GM12891 (cell line): ENCODE measurements around the genes RSRP1 and TMEM50A.

GRCh38 chr1:24454868-24455206 is 39.2 kb downstream of the NIPAL3 start:
- RRBS: no CpG with 5 or more reads among the region's 8 CpGs

GRCh38 chr1:24501715-24502018 is 969 bp upstream of the RCAN3 start:
- RRBS: no CpG with 5 or more reads among the region's 9 CpGs

DNA sequence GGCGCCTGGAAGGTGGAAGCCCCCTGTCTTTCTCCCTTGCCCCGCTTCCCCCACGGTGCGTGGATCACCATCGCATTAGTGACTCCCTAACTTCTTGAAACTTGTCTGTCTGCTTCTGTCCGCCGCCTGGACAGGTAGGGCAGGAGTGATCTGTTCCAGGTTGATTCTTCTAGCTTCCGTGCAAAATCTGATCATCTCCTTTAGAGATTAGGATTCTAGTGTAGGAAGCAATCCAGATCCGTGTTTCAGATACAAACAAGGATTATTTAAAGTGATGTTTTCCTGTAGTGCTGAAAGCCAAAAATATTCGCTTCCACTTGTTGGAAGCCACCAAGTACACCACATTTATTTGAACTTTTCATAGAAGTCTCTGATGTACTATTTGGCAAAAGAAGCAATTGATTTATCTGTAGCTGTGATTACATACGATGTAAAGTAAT is 890 bp downstream of the RCAN3 start:
- RRBS: no CpG with 5 or more reads among the region's 11 CpGs

GRCh38 chr1:24558991-24559785 is 3.3 kb downstream of the NCMAP start:
- RRBS: no CpG with 5 or more reads among the region's 12 CpGs

- RRBS: no CpG with 5 or more reads among the region's 4 CpGs
Observed at GRCh38 chr1:24648660-24649043, 5.5 kb downstream of the SRRM1 start.

DNA sequence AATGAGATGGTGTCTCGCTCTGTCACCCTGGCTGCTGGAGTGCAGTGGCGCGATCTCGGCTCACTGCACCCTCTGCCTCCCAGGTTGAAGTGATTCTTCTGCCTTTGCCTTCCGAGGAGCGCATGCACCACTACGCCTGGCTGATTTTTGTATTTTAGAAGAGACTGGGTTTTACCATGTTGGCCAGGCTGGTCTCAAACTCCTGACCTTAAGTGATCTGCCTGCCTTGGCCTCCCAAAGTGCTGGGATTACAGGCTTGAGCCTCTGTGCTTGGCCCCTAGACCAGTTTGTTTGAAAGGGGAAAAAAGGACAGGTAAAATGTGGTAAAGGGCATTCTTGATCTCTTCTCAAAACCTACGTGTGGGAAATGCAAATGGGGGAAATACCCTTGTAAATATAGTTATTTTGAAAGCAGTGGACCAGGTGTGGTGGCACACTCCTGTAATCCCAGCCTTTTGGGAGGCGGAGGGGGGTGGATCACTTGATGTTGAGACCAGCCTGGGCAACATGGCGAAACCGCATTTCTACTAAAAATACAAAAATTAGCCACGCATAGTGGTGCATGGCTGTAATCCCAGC is 3.4 kb downstream of the CLIC4 start:
- RRBS: no CpG with 5 or more reads among the region's 12 CpGs

GRCh38 chr1:24762125-24762982 is 17.1 kb downstream of the CLIC4 start:
- RRBS: no CpG with 5 or more reads among the region's 5 CpGs

DNA sequence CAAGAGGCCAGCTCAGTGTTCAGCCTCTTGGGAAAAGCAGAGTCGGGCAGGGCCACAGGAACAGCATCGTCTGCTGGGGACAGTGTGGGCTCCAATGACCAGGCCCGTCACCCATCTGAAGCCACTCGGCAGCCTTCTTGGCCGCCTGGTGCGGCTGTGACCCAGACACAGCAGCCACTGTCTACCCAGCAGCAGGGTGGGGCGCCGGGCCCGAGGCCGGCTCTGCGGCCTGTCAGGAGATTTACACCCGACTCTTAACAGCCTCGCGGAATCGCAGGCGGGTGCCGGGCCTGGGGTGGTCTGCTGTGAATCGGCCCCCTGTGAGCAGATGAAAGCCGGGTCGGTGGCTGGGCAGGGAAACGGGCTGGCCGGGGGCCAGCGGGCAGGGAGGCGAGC is 15.9 kb downstream of the RUNX3 start:
- RRBS: 94% methylated on average over 9 of the region's 24 CpGs

- RRBS: no CpG with 5 or more reads among the region's 6 CpGs
Observed at GRCh38 chr1:24925457-24925941, 4.6 kb downstream of the RUNX3 start.

DNA sequence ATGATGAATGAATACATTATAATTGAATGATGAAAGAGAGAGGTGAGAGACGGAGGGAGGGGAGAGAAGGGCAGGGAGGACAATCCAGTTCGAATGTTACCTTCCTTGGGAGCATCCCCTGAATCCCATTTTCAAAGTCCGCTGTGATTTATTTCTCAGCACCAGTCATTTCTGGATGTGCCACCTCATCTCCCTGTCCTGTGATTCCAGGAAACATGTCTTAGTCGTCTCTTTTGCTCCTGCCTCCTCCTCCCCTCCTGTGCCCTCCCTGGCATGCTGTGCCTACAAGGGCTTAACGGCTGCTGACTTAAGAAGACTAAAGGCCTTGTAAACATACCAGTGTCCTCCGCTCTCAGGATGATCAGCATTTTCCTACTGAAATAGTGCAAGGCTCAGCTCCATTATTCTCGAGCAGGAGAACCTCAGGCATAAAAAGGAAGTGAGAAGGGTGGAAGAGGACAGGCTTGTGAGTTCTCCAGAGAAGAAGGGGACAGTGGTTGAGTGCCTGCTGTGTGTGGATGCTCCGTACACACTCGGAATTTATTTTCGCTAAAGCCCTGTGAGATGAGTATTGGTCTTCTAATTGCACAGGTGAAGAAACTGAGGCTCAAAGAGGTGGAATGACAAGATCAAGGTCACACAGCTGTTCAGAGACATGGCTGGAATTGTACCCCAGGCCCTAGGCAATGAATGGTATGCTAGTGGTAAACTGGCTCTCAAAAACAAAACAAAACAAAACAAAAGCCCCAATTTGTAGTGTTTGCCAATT is 61.7 kb upstream of the RUNX3 start:
- RRBS: no CpG with 5 or more reads among the region's 10 CpGs

DNA sequence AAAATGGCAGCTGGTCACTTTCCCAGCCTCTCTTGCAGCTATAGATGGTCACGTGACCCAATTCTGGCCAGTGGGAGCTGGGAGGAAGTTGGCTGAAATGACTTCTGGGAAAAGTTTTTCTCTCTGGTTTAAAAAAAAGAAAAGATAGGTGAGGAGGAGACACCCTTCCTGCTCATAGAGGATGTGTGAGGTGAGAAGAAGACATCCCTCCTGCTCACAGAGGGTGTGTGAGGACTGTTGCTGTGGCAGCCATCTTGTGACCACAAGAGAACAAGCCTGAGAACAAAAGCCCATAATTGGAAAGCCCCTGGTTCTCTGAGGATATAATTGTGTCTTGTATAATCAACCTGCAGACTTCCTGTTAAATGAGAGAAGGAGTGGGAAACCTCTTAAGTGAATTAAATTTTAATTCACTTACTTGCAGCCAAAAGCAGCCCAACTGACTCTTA is 122.7 kb downstream of the SYF2 start:
- RRBS: no CpG with 5 or more reads among the region's 1 CpG

- RRBS: 2% methylated on average over 6 of the region's 29 CpGs
Observed at GRCh38 chr1:25247255-25247585, at the start of gene RSRP1. RSRP1 (minus strand) TSS chr1:25247454.

DNA sequence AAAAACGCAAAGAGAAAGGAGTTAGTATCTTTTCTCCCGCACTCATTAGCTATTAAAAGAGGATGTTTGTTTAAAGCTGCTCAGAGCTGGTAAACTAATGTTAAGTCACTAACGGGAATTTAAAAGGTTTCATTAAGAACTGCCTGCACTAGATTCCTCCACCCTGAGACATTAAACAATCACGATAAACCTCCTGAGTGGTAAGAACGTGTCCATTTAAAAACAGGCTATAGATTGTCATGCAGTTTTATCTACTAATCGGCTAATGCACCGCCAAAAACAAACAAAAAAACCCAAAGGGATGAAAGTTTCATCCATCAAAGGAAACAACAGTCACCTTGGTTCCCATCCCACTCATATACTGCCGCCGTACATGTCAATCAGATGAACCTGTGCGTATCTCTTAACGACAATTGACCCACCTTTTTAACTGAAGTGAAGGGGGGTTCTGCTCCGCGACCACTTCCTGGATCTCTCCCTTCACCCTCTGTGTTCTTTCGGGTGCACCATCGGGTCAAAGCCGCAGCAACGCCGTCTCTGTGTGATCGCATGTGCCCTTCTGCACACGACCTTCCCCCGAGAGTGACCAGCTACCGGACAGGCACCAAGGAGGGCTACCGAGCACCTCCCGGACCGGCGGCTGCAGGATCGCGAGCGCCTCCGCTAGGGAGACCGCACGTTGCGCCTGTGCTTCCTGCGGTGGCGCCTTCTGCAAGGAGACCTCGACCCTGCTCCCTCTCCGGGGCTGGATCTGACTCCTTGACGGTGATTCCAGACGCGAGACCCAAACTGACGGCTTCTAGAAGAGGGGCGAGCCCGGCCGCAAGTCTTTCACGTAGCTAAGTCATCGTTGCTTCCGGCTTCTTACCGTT is 1.3 kb upstream of the TMEM50A start:
- RRBS: no CpG with 5 or more reads among the region's 48 CpGs

GRCh38 chr1:25337655-25338743 is at the start of gene TMEM50A:
TMEM50A (plus strand) TSS chr1:25338334.
- RRBS: 2% methylated on average over 29 of the region's 92 CpGs

GRCh38 chr1:25360565-25361629 is 22.8 kb downstream of the TMEM50A start:
- RRBS: no CpG with 5 or more reads among the region's 9 CpGs

DNA sequence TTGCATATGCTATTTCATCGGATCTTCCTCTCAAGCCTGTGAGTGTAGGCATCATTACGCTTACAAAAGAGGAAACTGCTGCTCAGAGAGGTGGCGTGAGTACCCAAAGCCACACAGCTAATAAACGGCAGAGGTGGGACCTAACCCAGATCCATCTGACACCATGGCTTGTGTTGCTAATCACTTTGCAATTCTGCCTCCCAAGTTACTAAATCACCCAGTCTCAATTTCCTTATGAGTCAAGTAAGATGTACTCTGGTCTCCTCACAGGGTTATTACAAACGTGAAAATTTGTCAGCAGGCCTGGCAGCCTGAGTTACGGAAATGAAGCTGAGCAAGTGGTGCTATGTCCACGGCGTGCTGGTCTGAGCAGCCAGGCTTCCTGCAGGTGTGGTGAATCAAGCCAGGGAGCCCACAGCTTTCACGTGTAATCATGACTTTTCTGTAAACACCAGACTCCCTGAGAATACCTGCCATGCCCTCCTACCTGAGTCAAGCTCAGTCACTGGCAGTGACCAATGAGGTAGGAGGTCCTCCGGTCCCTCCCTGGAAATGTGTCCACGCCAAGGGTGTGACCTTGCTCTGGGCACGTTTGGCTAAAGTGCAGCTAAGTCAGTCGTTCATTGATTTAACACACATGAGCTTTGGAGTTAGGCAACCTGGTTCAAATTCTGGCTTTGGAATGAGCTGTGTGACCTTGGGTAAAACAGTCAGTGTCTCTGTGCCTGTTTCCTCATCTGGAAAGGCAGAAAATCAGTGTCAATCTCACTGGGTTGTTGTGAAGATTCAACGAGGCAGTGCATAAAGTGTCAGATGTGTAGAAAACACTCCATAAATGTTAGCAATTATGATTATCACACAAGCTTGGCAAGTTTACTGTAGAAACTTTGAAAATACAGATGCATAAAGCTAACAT is 4.9 kb upstream of the RHCE start:
- RRBS: no CpG with 5 or more reads among the region's 14 CpGs

GRCh38 chr1:25431652-25431887 is 873 bp downstream of the MACO1 start:
- RRBS: no CpG with 5 or more reads among the region's 3 CpGs

DNA sequence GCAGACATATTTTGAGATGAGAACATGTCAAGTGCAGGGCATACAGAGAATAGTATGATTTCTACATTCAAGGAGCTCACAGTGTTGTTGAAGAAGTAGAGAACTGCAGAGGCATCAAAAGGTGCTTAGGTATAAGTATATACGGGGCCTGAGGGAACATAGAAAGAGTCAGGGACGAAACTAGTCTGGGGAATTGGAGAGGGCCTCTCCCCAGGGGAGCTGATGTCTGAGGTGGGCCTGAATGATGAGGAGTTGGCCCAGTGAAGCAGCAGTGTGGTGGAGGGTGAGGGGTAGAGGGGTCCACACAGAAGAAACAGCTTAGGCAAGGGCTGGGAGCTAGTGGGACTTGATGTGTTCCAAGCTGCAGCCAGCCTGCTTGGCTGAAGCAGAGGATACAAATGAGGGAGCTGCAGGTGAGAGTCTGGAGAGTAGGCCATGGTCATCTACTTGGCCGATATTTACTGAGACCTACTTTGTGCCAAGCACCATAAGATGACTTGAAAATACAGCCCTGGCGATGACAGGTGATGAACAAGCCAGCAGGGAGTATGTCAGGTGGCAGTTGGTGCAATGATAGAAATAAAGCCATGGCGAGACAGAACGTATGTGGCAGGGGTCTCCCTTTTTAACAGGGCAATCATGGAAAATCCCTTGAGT is 51.5 kb upstream of the LDLRAP1 start:
- RRBS: no CpG with 5 or more reads among the region's 6 CpGs

DNA sequence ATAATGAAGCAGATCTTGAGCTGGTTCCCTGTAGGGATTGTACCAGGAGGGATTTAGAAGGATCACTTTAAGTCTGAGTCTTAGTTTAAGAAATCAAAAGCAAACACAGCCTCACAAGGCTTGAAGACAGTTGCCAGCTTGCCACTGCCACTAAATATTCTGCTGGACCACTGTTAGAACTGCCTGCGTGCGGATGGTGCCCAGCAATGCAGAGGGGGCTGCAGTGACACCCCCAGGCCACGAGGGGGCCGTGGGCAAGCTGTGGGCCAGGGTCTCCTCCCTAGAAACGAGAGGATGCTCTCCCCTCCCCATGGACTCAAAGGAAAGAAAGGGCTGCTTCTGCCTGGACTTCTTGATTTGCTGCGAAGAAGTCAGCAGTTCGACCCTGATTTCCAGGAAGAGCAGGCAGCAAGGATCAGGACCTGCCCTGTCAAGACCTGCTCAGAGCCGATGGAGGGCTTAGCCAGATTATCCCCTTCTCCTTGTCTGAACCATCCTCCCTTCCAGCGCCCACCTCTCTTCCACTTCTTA is 2.5 kb downstream of the MAN1C1 start:
- RRBS: no CpG with 5 or more reads among the region's 9 CpGs

GRCh38 chr1:25695539-25696489 is 79.2 kb downstream of the MAN1C1 start:
- RRBS: no CpG with 5 or more reads among the region's 22 CpGs